Placental epithelial cell (primary cell): Measurements from ENCODE around the gene TEX13B.

DNA sequence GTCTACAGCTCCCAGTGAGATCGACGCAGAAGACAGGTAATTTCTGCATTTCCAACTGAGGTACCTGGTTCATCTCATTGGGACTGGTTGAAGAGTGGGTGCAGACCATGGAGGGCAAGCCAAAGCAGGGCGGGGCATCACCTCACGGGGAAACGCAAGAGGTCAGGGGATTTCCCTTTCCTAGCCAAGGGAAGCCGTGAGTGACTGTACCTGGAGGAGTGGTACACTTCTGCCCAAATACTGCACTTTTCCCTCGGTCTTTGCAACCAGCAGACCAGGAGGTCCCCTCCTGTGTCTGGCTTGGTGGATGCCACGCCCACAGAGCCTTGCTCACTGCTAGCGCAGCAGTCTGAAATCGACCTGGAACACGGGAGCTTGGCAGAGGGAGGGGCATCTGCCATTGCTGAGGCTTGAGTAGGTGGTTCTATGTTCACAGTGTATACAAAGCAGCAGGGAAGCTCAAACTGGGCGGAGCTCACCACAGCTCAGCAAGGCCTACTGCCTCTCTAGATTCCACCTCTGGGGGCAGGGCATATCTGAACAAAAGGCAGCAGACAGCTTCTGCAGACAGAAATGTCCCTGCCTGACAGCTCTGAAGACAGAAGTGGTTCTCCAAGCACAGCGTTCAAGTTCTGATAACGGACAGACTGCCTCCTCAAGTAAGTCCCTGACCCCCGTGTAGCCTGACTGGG, 33.5 kb downstream of the MORC4 start:
- CAGE, long polyA plus RNA = no peak

DNA sequence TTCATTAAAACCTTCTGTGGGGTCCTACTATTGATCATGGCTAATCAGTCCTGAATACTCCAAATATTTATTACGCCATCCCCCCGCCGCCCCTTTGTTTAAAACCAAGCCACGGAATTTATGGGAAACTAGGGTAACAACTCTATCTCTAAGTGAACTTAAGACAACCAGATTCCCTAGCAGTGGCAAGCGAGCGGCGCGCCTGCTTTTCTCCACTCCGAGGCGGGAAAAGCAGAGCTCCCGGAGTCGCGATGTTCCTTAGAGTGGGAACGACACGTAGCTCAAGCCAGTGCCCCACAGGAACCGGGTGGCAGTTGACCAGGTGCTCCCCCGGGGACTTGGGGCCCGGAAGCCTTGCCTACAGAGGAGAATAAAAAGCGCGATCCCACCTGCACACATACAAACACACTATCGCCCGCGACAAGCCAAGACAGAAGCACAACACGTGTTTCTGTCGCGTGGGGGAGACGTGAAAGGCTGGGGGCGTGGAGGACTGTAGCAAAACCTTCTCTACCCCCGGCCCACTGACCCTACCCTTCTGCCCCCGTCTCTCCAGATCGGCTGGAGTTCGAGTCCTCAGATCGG, 531 bp downstream of the NUP62CL start:
- CAGE, long polyA plus RNA = no peak

DNA sequence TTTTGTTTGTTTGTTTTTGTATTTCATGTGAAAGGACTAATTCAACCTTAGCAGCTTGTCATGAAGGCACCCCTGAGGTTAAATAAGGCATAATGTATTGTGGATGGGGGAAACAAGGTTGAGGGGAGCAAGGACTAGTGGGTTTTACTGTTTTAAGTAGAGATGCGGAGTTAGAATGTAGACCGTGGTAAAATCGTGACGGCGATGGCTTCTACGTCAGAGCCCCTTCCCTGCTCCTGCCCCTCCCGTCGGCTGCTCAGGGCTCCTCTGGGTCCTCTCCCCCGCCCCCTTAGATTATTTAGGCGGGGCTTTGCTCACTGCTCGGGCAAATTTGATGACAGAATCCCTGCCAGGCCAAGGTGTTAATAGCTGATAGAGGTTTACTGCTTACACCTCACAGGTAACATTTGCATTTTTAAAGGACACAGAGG, 2.2 kb downstream of the FRMPD3 start:
- CAGE, long polyA plus RNA = no peak

DNA sequence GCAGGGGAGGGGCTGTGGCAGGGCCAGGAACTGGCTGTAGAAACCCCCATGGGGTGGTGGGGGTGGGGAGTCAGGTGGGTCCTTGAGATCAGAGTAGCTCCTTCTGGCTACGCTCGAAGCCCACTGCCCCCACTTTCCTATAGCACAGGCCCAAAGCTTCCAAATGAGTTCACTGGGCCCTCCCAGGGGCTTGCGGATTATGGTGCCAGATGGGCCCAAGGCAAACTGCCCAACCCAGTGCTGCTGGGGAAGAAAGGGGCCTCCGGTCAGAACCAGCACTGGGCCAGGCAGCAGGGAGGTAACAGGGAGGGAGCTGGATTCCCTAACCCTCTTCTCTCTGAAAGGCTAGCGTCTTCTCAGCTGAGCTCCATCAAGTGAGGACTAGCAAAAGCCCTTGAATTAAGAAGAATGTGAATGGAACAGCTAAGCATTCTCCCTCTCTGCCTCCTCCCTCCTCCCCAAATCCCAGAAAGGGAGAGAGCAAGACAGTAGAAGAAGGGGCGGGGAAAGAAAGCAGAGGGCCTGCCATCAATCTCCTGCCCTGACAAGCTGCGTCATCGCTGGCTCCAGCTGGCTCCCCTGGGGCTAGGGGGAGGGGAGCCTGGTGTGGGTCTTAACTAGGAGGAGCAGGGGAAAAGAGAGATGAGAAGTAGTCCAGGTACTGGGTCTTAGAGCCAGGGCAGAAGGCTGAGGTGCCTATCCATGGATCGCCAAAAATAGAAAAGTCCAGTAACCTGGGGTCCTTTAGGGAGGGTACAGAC, 34.7 kb downstream of the FRMPD3 start:
- CAGE, long polyA plus RNA = no peak

DNA sequence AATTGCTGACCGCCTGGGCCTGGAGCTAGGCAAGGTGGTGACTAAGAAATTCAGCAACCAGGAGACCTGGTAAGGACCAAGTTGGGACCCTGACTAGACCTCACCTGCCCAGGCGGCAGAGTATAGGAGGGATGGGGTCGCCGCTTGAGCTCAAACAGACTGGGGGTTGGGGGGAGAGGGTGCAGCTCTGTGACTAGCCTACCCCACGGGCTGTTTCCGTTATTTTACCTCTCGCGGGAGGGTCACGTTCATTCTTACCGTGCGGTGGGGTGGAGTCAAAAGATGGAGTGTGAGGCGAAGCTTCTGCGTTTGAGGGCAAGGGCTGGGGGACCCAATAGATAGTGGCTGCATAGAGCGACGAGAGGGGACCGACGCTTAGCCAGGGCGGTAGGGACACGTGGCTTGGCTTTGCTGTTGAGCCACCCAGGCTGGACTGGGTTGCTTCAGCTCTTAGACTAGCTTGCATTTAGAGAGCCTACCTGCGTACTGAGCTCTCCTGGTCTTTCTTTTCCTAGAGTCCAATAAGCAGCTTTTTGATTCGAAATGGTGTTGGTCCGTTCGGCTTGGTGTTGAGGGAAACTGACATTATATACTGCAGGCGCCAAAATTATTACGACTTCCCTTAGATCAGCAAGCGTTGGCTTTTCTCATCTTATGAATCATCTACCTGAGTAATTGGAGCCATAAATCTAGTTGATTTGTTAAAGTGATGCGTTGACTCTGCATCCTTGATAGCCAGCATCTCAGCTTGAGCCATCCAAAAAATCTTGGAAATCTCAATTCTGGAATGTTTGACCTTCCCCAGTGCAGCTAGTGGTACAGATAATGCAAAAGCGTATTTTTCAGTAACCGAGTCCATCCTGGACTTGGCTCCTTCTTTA, 612 bp downstream of the PRPS1 start:
- CAGE, long polyA plus RNA = no peak

GRCh38 chrX:107713863-107714271, 61.7 kb downstream of the TSC22D3 start:
- CAGE, long polyA plus RNA = no peak

- CAGE, long polyA plus RNA = no peak
Measured at GRCh38 chrX:107716143-107716642, 59.4 kb downstream of the TSC22D3 start.

GRCh38 chrX:107716643-107717124, 58.9 kb downstream of the TSC22D3 start:
- CAGE, long polyA plus RNA = no peak

DNA sequence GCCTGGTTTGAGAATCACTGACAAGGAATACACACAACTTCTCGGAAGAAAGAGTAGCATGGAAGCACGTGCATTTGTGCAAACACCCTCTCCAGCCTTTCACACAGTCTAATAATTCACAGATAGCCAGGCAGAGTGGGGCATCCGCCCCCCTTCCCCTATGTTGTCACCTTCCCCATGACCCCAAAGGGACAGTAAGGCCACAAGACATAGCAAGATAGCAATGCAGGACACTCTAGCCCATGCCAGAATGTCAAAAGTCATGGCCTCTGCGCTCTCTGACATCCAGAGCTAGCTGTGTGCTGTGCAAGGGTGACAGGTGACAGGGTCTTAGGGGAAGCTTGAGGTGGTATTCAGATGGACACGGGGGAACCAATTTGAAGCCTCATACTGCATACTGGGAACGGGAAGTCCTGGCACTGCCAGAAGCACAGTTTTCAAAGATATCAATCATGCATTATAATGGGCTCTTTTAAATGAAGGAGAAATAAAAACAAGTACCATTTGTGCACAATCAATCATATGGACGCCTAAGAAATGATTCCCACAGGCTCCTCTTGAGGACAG, 51.1 kb downstream of the TSC22D3 start:
- CAGE, long polyA plus RNA = no peak

GRCh38 chrX:107773888-107774560, 1.6 kb downstream of the TSC22D3 start:
- CAGE, long polyA plus RNA = no peak

- CAGE, long polyA plus RNA = no peak
Measured at GRCh38 chrX:107935496-107936205, 46.5 kb downstream of the TEX13B start.

- CAGE, long polyA plus RNA = no peak
Measured at GRCh38 chrX:107982248-107982653, at the start of gene TEX13B. Gene TEX13B (minus strand): TSS chrX:107982370.

GRCh38 chrX:108221138-108221591, 129.6 kb downstream of the ATG4A start:
- CAGE, long polyA plus RNA = no peak

- CAGE, long polyA plus RNA = no peak
Measured at GRCh38 chrX:108737014-108737702, 795 bp upstream of the IRS4 start.

DNA sequence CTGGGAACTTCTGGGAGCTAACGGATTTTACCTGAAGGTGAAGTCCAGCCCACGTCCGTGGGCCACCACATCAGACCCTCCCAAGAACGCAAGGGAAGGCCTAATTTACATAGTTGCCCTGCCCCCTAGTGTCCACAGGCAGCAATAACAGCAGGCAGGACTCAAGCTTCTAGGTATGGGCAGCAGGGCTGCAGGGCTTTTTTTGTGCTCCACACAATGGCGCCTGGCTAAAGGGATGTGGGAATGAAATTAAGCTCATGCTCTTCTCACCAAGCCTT, 112.0 kb upstream of the TMEM164 start:
- CAGE, long polyA plus RNA = no peak

DNA sequence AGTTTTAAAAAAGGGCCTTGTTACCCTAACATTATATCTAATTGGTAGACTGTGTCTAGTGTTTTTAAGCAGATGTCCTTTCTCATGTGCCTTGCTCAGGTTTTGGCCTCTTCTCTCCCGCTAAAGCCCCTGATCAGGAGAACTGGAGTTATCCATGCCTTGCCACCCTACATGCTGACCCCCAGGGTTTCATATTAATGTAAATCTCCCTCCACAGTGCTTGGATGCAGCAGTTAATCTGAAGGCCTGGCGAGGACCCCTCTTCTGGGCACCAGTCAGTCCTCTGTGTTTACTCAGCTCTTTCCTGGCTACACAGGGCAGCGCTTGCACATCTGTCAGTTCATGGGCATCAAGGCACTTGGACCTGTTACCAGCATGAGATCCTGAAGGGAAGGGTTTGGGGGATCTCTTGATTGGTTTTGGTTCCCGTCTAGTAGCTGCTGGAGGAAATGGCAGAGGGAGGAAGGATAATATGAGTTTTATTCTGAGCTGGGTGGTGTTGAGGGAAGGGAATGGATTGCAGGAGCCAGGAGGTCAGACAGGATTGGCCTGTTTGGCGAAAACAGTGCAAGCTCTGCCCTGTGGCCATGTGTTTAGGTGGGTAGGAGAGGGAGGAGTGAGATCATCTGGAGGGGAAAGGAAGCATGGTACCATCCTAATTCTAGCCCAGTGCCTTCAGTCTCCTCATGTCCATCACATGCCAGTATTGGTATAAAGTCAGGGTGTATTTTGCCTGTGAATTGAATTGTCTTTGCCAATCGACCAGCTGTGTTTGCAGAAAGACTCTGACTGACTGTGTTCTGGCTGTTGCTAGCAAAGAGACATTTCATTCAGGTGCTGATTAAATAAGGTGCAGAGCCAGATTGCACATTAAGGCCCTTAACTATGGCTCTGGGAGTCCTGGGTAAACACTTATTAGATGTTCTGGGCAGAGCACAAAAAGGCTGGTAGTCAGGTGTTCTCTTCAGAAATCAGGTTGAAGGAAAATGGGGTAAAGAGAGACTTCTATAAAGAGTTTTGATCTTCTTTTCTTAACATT, 9.9 kb downstream of the TMEM164 start:
- CAGE, long polyA plus RNA = no peak

DNA sequence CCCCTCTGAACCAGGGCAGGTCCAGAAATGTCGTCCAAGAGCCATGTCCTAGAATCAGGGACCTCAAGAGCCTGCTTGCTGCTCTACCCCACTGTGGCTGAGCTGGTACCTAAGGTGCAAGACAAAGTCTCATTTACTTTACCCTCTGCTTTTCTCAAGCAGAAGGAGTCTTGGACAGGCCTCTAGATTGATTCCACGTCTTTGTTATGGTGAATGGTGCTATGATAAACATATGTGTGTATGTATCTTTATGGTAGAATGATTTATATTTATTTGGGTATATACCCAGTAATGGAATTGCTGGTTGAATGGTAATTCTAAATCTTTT, 42.5 kb upstream of the TDGF1P3 start:
- CAGE, long polyA plus RNA = no peak

DNA sequence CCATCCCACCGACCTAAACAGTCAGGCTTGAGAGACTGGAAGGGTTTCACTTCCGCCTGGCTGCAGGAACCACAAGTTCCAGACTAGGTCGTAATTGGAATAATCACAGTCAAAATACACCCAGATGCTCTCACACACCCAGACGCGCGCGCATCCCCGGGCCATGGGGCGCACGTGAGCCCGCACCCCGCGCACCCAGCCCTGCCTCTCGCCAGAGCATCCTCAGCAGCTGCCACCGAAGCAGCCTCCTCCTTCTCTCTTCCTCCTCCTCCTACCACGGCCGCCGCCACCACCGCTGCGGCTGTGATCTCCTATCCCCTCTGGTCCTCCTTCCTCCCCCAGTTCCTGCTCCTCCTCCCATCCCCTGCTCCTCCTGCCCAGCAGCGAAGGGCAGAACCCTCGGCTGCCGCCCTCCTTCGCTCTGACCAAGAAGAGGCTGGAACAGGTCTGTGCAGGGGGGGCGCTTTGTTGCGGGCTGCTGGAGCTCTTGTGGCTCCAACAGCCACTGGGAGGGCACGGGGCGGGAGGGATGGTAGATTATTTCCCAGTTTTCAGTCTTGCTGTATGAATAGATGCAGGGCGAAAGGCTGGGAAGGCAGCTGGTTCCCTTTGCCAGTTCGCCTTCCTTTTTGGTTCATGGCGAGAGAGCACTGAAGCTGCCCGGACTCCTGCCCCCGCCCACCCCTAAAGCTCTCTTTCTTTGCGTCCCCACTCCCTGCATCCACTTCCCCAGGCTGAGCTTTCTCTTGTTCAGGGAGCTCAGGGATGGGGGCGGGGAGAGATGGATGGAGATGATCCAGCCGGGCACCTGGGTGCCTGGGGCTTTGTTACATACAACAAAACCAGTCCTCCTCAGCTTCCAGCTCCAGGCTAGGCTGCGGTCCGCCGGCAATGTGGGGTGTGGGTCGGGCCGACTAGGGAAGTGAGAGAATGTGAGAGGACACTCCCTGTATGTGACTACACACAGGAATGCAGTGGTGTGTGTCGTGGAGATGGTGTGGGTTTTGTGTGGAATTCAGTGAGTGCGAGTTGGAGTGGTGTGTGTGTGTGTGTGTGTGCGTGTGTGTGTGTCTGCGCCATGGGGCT, 148.9 kb upstream of the CHRDL1 start:
- CAGE, long polyA plus RNA = no peak

GRCh38 chrX:111100349-111100905, 4.4 kb downstream of the PAK3 start:
- CAGE, long polyA plus RNA = no peak

DNA sequence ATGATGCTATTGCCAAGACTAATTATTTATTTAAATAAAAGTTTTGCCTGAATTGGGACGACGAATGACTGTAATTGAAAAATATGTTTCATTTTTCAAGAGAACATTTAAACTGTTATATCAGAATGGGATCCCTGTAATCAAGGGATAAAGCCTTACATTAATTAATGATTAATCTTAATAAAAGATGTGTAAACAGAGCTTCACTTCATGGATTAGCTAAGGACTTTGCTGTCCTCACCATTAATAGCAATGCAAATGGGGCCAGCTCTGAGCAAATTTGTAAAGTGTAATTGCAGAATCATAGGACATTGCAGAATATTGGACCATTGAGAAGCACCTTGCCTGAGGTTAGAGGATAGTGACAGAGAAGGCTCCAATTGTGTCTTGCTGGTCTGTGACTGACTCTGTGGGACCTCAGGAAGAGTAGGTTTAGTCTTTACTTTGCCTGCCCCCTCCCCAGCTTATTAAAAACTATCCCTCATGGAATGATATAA, 4.0 kb downstream of the RTL4 start:
- CAGE, long polyA plus RNA = no peak